Mammary microvascular endothelial cell (primary cell): ENCODE measurements around a stretch of chr12.

GRCh38 chr12:46374503-46374784 lies 1.9 kb upstream of the SLC38A2 start:
- RAMPAGE, long total RNA = no peak

- RAMPAGE, long total RNA = no peak
Measured at GRCh38 chr12:46386310-46387635, 14.2 kb upstream of the SLC38A2 start.

GRCh38 chr12:46391490-46391912 lies 18.9 kb upstream of the SLC38A2 start:
- RAMPAGE, long total RNA = no peak

DNA sequence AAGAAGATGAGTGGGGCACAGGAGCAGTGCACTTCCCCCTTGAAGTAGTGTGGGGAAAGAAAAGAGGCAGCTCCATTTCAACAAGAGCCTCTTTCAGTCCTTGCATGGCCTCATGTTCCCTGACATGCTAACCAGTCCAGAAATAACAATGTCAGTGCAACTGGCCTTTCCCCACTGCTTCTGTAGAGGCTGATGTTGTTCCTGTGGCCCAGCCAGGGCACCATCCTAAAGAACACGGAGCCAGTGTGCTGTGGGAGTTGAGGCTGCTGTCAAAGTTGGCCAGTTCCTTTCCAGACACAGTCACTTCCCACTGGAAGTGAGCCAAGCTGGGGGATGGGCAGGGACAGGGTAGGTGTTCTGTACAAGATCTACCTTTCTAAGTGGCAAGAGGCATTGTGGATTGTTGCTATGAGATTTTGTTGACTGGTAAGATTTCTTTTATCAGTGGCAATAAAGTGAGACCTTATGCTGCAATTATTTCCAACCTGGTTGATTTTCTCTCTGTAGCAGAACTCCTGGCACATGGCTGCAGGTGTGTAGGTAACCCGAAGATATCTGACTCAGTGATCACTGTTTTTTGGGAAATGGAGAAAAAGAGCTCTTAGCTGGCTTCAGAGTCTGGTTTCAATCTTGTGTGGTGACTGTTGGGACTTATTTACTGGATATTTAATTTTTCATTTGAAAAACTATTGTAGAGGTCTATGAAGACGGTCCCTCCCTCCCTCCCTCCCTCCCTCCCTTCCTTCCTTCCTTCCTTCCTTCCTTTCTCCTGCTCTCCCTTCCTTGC lies 77.9 kb upstream of the SLC38A2 start:
- RAMPAGE, long total RNA = no peak

- RAMPAGE, long total RNA = no peak
Measured at GRCh38 chr12:46455824-46456288, 83.3 kb upstream of the SLC38A2 start.

DNA sequence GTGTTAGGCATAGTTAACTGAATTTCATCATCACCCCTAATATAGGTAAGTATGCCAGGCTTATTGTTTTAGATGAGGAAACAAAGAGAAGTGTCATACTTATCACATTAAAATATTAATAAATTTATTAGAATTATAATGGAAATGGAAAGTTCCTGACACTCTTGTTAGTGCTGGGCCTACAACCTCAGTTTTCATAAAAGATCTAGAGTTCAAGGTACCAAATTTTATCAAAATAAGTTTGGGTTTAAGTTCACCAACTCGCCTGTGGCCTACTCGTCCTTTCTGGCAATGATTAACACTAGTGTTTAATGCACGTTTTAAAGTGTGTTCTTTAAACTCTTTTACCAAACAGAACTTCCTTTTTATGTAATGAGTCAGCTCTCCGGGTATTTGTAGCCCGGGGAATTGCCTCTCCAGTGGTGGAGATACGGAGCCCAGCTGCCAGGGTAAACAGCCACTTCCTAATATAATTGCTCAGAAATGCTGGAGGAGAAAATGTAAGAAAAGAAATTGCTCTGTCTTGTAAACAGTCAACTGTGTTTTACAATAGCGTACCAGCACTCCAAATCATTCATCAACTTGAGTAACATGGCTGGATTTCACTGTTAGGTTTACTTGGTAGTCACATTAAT lies 101.0 kb upstream of the SLC38A2 start:
- RAMPAGE, long total RNA = no peak

DNA sequence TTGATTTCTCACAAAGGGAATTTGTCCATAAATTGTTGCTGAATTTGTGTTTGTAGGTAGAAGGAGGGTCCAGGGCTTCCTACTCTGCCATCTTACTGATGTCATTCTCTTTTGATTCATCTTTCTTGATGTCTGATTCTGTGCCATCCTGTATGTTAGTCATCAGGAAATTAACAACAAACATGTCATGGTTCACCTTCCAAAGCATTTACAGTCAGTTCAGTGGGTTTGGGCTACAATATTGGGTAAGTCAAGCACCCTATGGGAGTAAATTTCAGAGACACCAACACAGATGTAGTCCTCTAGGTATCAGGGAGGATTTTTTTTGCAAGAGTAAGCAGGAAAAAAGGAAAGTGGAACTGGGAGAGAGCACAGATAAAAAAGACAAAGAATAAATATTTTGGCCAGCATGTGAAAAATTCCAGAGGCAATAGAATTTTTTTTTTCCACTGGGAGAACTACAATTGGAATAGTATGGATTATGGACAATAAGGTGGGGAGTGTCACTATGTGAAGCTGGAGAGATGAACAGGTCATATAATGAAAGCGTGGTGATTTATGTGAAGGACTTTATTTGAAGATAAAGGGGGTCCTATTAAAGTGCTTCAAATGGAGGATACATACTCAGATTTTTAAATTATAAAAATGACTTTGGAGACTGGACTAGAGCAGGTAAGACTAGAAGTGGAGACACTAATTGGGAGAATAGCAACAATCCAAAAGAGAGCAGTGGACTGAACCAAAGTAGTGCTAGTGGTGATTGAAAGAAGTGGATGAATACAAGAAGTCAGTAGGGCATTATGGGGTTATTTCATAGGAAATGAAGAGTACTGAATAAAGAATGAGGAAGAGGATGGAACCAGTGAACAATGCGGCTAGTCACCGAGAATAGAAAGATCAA lies 135.5 kb upstream of the SLC38A2 start:
- RAMPAGE, long total RNA = no peak

GRCh38 chr12:46657747-46658157 lies 168.0 kb downstream of the SLC38A4 start:
- RAMPAGE, long total RNA = no peak

GRCh38 chr12:46658892-46659668 lies 166.7 kb downstream of the SLC38A4 start:
- RAMPAGE, long total RNA = no peak

DNA sequence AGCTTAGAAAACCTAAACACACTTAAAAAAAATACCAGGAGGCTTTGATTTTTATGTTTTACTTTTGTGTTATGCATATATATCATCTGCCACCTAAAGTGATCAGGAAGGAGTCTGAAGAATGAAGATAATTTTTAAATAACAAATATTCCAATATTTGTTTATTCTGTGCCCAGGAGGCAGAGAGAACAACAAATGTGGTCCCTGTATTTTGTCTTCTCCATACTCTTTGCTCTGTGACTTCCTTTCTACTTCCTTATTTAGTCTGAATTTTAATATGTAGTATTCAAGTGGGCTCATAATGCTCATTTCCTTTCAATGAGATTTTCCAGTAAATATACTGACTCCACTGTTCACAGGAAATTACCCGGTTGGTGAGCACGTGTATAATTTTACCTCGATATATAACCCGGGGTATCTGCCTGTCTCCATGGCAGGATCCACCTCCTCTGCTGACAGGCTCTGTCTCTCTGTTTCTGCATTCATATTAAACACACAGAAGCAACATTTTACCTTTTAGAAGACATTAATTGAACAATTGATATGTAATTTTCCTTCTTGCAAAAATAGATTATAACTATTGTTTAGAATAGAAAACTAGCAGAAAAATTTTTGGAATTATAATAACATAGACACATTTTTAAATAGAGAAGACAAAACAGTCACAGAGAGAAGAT lies 166.0 kb downstream of the SLC38A4 start:
- RAMPAGE, long total RNA = no peak

- RAMPAGE, long total RNA = no peak
Measured at GRCh38 chr12:46808215-46808777, 17.5 kb downstream of the SLC38A4 start.

GRCh38 chr12:47212372-47212925 lies 132.7 kb upstream of the AMIGO2 start:
- RAMPAGE, long total RNA = no peak

- RAMPAGE, long total RNA = no peak
Measured at GRCh38 chr12:47276597-47277330, 197.0 kb upstream of the AMIGO2 start.

- RAMPAGE, long total RNA = no peak
Measured at GRCh38 chr12:47757816-47758062, 941 bp downstream of the RAPGEF3 start.

DNA sequence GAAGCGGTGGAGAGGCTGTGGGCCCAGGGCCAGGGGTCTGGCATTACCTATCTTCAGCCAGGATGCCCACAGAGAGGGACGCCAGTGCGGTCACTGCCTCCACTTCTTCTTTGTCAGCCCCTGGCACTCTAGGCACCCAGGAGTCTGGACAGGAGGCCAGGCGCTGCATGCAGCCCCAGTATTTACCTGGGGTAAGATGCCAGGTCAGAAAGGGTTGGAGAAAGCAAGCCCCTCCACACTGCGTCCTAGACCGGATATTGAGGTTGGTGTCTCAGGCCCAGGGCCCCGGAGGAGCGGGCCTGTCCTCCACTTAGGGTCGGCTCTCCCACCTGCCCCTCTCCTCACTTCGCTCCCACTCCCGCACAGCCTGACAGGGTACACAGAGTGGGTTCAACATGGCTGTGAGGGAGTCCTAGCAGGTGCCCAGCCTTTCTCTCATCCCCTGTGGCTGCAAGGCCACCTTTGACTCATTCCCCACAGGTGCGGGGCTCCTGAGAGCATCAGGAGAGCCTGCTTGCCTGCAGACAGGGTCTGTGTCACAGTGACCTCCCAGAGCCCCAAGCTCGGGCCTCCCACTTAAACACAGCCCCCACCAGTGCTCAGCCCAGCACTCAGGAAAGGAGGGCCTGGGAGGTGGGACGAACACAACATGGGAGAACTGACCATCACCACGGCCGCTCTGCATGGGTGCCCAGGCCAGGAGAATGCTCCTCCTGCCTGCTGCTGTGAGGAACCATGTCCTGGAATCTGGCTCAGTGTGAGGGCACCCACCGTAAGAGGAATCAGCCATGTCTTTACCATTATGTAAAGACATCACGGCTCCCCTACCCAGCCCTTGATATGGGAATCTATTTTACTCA lies 11.2 kb downstream of the SLC48A1 start:
- RAMPAGE, long total RNA = no peak

- RAMPAGE, long total RNA = no peak
Measured at GRCh38 chr12:47798399-47799224, 21.1 kb downstream of the HDAC7 start.

- RAMPAGE, long total RNA = no peak
Measured at GRCh38 chr12:47801108-47801959, 18.4 kb downstream of the HDAC7 start.

DNA sequence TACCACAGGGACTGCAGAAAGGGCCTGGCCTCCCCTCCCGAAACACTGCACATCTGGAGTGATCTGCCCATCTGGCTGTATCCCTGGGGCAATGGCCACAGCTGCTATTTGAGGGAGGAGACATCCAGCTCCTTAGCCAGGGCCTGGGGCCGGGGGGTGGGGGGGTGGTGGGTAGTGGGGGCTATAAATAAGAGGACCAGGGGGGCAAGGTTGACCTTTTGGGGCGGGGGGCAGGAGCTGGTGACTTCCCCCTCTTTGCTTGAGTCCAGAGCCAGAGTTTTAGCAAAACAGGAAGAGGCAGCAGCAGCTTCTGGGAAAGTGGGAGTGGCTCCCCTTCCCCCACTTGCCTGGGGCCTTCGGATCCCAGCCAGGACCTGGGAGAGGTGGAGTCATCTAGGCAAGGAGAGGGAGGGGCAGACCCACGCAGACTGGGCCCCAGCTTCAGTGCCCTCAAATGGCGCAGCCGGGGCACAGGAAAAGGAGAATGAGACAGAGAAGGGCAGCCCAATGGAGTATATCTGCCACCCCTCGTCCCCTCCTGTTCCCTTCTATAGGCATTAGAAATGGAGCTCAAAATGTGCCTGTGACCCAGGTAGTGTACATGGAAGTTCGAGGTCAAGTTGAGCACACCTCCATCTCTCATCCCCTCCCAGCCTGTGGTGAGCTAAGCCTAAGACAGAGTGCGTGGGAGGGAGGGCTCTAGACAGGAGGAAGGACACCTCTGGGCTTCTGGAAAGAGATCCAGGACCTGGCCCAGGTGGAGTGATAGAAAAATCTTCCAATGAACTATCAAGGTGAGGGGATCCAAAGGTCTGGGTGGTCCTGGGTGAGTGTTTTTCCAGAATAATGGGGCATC lies 9.3 kb upstream of the HDAC7 start:
- RAMPAGE, long total RNA = no peak

DNA sequence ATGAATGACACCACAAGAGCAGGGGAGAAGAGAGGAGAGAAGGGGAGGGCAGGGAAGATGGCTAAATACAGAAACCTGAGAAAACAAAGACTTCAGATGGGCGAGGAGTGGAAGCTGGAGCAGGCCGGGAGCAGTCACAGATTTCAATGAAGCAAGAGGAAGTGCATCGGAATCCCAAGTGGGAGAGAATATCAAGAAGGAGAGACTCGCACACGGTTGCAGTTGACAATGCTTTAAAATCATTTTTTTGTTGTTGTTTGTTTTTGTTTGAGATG lies 11.0 kb upstream of the HDAC7 start:
- RAMPAGE, long total RNA = no peak

DNA sequence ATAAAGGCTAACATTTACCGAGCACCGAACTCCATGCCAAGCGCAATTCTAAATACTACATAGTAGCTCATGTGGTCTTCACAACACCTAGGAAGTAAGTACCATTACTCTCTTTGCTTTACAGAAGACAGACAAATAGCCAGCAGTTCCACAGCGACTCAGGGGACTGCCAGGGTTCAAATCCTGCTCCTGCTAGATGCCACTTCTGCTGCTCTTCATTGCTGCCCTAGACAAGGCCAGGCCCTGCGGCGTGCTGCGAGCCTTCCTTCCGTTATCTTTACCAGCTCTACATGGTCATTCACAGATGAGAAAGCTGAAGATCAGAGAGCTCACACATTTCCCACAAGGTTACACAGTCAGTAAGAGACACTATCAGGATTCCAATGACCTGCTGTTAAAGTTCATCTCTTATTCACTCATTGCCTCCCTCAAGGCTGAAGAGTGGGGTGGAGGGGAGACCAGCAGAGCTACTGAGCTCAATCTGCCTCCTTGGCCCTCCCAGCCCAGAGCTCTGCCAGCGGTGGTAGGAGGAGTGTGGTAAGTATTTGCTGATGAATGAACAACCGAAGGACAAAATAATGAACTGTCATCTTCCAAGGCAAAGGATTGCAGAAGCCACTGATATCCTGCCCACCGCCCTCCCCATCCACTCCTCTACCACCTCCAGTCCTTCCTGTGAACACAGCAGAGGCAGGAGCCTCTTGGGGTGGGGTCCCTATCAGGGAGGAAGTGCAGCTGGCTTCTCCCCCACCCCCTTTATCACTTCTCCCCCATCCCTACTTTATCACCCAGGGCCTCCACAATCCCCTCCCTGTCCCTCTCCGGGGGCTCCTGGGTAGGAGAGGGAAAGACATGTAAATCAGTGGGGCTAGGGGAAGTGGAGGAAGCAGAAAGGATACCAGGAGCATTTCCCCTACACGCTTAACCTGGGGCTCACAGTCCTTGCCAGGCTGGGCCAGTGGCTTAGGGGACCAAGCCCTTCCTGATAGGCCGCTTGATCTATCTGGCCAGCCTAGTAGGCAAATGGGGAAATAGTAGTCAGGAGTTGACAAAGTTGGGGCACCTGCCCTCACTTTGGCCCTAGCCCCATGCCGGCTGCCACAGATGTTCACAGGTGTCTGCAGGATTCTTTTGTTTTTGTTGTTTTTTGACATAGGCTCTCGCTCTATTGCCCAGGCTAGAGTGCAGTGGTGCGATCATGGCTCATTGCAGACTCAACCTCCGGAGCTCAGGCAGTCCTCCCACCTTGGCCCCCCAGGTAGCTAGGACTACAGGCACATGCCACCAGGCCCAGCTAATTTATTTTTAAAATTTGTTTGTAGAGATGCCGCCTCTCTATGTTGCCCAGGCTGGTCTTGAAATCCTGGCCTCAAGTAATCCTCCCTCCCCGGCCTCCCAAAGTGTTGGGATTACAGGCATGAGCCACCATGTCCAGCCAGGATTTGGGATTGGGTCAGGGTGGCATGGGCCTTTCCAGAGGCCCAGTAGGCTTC lies 15.0 kb upstream of the HDAC7 start:
- RAMPAGE, long total RNA = no peak